ENCODE results near the genes CHIC2, GSX2 and CEP135.

- PRO-cap = no peak
These were observed 77.2 kb downstream of the RASL11B start for GRCh38 chr4:52939201-52939770.

- PRO-cap = no peak
These were observed 152.3 kb downstream of the RASL11B start for GRCh38 chr4:53014329-53014946.

DNA sequence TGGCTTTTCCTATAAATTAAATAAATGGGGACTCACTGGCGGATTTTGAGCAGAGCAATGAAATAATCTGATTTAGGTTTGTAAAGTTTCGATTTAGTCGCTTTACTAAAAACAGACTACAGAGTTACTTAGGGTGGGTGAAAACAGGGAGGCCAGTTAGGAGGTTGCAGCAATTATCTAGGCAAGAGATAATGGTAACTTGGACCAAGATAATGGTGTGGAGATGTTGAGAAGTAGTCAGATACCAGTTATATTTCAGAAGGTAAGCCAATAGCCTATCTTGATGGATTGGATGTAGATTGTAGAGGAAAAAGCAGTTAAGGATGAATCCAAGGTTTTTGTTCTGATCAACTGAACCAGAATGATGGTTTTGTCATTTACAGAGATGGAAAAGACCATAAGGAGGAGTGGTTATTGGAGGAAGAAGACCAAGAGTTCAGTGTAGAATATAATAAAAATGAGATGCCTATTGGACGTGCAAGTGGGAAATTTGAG lies 23.9 kb downstream of the FIP1L1 start:
- PRO-cap = no peak

GRCh38 chr4:53914134-53914997 lies 150.0 kb downstream of the CHIC2 start:
- PRO-cap = no peak

- PRO-cap = bidirectional peak, plus-strand start at chr4:54064711, minus-strand start at chr4:54064597; bidirectional peak, plus-strand start at chr4:54064782, minus-strand start at chr4:54064781
These were observed at the start of gene CHIC2 for GRCh38 chr4:54064223-54065029. TSS of gene CHIC2 (minus strand) at chr4:54064605.

GRCh38 chr4:54091158-54091536 lies 8.8 kb upstream of the GSX2 start:
- PRO-cap = no peak

GRCh38 chr4:54099835-54101199 lies at the start of gene GSX2:
TSS of gene GSX2 (plus strand) at chr4:54100163.
- PRO-cap = no peak

DNA sequence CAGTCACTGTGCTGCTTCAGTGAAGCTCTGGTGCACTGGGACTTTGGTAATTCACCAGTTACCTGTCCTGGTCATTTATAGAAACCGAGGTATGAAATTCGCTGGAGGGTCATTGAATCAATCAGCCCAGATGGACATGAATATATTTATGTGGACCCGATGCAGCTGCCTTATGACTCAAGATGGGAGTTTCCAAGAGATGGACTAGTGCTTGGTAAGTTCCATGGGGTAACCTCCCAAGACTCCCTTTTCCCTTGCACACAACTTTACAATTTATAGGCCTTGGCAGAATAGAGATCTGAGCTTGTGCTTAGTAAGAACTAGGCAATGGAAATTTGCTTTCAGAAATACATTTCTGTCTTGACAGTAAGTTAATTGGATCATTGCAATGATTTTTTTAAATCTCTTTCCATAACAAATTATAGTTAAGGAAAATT lies 45.7 kb downstream of the PDGFRA start:
- PRO-cap = no peak

- PRO-cap = bidirectional peak, plus-strand start at chr4:55079251, minus-strand start at chr4:55079153
These were observed 46.4 kb downstream of the KDR start for GRCh38 chr4:55078838-55079548.

GRCh38 chr4:55619491-55619697 lies 16.7 kb downstream of the NMU start:
- PRO-cap = no peak

DNA sequence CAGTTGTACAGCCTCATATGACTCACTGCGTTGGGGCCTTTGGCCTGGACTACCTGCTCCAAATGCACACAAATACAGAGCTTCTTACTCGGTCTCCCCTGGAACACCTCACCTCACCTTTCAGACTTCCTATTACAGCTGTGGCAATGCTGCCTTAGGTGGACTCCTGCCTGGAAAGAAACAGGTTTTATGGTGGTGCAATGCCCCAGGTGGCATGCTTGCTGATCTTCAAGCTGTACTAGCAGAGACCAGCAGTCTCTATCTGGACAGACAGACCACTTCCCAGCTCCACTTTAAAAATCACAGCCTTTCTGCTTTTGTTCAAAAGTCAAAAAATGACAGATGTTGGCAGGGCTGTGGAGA lies 85.6 kb upstream of the EXOC1L start:
- PRO-cap = no peak

GRCh38 chr4:55841551-55842613 lies 11.6 kb upstream of the EXOC1 start:
- PRO-cap = no peak

DNA sequence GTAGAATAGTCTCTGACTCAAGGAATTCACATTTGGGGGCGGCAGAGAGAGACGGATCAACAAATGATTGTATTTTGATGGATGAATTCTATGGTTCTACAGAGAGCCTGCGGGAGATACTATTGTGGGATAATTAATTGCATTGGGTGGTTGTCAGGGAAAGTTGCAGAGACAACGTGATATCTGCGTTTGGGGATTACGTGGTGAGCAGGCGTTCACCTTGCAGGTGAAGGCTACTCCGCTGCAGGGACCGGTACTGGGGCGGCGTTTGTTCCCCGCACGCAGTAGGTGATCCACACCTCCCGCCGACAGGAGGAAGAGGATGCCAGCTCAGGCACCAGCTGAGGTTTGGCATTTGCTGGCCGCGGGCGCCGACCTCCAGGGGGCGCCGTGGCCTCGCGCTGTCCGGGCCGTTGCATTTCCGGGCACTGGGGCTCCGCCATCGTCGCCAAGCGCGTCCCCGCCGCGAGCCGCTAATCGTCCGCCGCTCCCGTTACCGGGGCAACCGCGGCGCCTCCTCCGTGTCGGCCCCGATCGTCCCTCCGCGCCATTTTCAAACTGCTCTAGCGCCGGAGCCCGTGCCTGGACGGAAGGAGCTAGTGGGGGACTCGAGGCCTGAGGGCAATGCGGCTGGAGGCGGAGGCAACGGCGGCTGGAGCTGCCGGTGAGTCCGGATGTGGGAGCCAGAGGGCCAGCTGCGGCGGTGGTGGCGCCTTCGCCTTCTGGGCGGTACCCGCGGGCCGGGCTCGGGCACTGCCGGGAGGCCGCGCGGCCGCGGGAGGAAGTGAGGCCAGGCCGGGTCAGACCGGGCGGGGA lies at the start of gene CEP135:
TSS of gene CEP135 (plus strand) at position 550 of the 816 bp plus-strand sequence.
- PRO-cap = bidirectional peak, plus-strand start outside the sequence, minus-strand start at position 724 of the sequence

- PRO-cap = no peak
These were observed 111.7 kb downstream of the CRACD start for GRCh38 chr4:56160531-56161038.

- PRO-cap = no peak
These were observed 167.0 kb downstream of the CRACD start for GRCh38 chr4:56215851-56216416.

DNA sequence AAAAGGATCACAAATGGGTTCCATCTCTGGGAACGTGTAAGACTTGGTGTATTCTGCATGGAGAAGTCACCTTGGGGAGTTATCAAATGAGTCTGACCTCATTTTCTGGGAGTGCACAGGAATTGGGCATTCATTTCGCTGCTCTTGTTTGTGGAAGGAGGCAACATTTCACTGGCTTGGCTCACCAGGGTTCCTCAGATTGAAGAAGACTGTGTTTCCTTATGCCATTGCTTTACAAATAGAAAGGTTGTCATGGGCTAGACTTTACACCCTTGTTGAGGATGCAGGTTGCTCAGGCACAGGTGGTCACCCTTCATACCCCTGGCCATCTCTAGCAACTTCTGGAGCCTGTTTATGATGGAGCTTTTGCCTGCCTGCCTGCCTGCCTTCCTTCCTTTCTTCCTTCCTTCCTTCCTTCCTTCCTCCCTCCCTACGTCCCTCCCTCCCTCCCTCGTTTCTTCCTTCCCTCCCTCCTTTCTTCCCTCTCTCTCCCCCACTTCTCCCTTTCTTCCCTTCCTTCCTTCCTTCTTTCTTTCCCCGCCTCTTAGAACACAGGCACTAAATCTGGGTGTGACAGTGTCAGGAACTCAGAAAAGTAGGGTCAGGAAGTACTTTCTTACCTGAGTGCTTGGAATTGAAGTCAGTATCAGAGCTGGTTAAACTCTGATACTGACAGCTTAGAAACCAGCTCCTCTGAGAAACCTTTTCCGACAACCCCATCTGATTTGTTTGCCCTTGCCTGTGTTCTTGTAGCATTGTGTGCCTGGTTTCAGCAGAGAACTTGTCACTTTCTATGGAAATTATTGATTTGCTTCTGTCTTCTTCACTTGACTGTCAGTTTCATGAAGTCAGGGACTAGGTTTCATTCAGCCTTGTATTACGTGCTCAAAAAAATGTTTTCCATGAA lies 114.1 kb downstream of the AASDH start:
- PRO-cap = no peak

GRCh38 chr4:56462584-56463192 lies 4.7 kb upstream of the SRP72 start:
- PRO-cap = no peak

GRCh38 chr4:56491246-56491739 lies 14.3 kb upstream of the ARL9 start:
- PRO-cap = no peak

DNA sequence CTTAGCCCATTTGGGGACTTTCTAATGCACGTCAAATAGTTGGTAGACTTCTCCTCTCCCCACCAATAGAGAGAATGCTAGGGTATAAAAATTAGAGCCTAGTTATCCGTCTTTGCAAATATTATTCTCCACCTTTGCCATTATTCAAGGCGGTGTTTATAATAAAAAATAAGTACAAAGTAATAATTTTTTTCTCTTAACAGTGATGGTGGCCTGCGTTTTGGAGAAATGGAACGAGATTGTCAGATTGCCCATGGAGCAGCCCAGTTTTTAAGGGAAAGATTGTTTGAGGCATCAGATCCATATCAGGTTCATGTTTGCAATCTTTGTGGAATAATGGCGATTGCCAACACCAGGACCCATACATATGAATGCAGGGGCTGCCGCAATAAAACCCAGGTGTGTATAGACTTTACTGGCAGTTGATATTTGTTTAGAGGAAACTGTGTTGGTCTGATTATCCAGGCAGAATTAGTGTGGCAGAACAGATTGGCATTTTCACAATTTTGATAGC lies 51.4 kb downstream of the POLR2B start:
- PRO-cap = no peak

DNA sequence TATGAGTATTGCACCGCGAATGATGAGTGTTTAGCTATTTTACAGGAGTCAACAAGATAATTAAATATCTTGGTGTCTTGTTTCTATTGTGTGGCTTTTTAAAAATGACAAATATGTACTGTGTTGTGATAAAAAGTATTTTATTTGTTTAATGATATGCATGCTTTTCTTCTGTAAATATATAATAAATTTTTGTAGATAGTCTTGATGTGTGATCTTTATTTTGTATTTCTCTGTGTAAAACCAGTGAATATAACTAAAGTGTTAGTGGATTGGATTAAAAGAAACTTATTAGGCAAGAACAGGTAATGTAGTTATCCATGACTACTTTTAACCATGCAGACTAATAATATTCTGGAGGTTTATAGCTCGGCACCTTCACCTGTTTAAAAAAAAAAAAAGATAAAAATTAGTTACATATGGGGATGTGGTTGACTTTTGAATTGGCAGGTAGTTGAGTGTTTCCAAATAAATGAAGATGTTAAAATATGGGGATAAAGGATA lies 52.3 kb downstream of the POLR2B start:
- PRO-cap = no peak